NB4 (cell line): ENCODE data around the genes ICOS, INO80D and DYTN.

DNA sequence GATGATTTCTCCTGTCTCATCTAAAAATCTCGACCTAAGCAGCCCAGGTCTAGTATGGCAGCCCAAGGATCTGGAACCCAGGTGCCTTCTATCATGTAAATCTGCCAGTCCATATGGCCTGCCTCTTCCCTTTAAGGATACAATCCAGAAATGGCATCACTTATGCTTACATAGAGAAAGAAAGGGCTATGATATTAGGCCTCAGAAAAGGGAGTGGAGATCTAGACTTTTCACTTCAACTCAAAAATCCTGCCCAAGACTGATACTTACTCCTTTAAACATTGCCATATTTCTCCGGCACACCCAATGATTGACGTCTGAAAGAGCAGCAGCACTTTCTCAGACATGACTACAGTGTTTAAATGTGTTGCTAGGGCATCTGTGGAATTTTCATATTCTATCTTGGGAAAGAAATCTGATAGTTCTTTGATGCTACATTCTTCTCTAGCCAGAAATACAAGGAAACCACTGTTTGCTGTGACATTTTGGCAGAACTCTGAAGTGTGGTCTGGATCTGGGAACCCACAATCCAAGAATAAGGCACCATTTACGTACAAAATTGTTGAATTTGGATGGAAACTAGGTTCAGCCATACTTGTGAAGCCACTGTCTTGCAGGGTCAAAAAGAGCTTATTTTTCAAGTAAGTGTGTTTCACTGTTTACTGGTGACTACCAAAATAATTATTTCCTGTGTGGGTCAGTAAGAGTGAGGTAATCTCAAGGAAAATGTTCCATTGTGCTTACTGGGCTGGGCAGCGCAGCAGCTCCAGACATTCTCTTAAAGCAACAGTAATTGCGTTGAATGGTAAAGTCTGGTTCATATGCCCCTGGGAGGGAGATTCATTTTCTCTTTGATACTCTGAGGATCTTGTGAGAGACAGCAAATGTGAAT, 21.4 kb upstream of the CD28 start:
- RRBS: no CpG with 5 or more reads among the region's 6 CpGs

GRCh38 chr2:203936452-203936960, at the start of gene ICOS:
ICOS (plus strand) TSS chr2:203936763.
- RRBS: no CpG with 5 or more reads among the region's 6 CpGs

DNA sequence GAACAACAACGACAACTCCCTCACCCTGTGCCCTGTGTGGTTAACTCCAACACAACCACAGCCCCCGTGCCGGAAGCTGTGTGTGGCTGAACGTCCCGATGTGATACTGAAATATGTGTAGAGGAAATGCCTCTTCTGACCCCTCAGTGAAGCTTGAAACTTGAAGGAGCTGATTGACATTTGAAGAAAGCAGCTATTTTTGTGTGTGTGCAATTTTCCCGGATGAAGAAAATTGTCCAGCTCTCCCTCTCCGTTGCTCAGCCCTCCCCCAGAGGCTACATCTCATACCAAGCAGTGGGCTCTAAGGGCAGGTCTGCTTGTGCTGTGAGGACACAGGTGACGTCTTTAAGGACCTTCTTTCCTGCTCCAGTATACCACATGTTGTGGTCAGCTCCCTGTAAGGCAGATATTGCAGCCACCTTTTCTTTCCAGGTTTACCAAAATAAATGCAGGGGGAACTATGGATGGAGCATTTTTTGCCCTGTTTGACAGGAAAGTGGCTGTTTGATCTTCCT, 173.9 kb downstream of the ICOS start:
- RRBS: no CpG with 5 or more reads among the region's 8 CpGs

GRCh38 chr2:204905319-204905814, 360.1 kb downstream of the PARD3B start:
- RRBS: no CpG with 5 or more reads among the region's 1 CpG

DNA sequence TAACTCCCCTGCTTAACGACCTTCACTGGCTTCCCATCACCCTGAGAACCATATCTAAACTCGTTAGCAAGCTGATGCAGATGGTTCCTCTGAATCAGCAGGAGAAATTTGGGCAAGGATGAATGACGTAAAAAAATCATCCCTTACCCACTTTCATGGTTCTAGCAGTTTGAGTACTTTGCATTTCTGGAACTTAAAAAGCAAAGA, 422.1 kb downstream of the PARD3B start:
- RRBS: no CpG with 5 or more reads among the region's 3 CpGs

DNA sequence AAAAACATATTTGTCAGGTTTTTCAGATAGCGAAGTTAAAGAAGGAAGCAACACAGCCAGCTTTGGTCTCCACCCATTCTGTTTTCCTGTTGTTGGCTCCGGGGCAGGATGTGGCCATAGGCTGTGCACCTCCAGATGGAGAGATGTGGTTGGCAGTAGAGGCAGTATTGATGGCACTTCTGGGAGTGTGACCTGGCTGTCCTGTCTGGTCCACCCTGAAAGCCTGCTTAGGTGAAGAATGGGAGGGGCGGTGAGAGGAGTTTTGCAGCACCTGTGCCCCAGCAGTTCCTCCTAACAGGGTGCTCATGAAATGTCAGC, 422.4 kb downstream of the PARD3B start:
- RRBS: no CpG with 5 or more reads among the region's 3 CpGs

DNA sequence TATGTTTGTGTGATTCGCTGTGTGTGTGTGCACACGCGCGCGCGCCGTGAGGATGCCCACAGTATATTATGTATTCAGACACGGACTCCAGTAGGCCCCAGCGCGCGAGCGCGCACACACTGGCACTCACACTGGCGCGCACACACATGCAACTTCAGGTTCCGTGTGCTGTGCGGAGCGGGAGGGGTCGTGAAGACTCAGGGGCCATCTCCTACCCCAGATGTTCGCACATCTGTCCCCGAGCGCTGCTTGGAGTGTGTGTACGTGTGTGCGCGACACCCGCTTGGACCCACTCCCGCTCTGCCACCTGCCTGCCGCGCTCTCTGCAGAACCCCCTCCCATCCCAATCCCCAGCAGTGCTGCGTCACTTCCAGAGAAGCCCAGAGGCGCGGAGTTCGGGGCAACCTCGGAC, 2.5 kb downstream of the NRP2 start:
- RRBS: no CpG with 5 or more reads among the region's 34 CpGs

DNA sequence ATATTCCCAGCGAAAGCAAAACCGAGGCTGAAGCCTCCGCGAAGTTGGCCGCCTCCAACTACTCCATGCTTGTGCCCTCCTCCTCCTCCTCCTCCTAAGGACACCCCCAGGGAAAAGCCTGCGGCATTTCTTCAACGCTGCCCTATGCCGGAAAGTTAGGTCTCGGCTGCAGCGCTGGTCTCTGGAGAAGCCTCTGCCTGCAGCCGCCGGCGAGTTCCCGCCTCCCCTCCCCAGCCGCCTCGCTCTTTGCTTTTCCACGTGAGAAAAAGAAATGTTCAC, 3.8 kb downstream of the NRP2 start:
- RRBS: 46% methylated on average over 5 of the region's 17 CpGs

- RRBS: 3% methylated on average over 8 of the region's 21 CpGs
Measured at GRCh38 chr2:205885499-205886017, 200.4 kb downstream of the INO80D start.

GRCh38 chr2:205984456-205984855, 101.5 kb downstream of the INO80D start:
- RRBS: no CpG with 5 or more reads among the region's 5 CpGs

GRCh38 chr2:205988986-205989908, 96.7 kb downstream of the INO80D start:
- RRBS: no CpG with 5 or more reads among the region's 14 CpGs

DNA sequence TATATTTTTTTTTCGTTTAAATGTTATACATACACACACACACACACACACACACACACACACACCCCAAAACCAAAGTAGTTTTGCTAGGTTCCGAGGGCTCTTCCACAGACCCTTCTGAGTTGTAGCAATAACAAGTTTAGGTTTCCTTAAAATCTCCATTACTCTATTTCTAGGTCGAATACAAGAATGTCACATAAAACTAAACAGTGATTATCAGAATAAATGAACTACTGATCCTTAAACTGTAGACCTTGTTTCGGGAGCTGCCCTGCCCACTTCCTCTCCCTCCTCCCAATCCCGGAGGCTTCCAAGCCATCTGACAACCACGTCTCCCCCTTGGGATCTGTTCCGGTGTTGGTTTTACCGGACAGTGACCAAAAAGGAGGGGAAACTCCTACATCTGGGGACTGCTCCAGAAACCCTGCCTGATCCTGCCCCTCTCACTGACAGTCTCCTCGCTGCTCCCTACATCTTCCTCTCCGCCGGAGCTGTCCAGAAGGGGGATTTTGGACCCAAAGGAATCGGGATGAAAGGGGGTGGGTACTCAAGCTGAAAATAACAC, 1.7 kb downstream of the INO80D start:
- RRBS: 4% methylated on average over 5 of the region's 12 CpGs

- RRBS: 1% methylated on average over 13 of the region's 43 CpGs
Measured at GRCh38 chr2:206085707-206086436, at the start of gene INO80D. INO80D (minus strand) TSS chr2:206086174.

DNA sequence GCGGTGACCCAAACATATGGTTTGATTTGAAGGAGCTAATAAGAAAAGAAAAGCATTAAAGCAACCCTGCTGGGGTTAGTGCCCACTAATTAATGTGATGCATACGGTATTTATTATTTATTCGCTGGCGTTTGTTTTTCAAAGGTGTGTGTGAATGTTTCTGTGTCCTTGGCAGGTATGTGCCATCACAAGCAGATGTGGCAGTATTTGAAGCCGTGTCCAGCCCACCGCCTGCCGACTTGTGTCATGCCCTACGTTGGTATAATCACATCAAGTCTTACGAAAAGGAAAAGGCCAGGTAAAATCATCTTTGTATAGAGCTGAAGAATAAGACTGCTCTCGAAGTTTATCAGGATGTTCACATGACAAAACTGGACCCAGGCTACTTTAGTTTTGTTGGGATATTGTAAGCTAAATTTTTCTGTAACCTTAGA, 735 bp downstream of the EEF1B2 start:
- RRBS: no CpG with 5 or more reads among the region's 10 CpGs

GRCh38 chr2:206442596-206443150, 659 bp upstream of the ADAM23 start:
- RRBS: no CpG with 5 or more reads among the region's 24 CpGs

- RRBS: no CpG with 5 or more reads among the region's 1 CpG
Measured at GRCh38 chr2:206718139-206718558, at the start of gene DYTN. DYTN (minus strand) TSS chr2:206718396.

DNA sequence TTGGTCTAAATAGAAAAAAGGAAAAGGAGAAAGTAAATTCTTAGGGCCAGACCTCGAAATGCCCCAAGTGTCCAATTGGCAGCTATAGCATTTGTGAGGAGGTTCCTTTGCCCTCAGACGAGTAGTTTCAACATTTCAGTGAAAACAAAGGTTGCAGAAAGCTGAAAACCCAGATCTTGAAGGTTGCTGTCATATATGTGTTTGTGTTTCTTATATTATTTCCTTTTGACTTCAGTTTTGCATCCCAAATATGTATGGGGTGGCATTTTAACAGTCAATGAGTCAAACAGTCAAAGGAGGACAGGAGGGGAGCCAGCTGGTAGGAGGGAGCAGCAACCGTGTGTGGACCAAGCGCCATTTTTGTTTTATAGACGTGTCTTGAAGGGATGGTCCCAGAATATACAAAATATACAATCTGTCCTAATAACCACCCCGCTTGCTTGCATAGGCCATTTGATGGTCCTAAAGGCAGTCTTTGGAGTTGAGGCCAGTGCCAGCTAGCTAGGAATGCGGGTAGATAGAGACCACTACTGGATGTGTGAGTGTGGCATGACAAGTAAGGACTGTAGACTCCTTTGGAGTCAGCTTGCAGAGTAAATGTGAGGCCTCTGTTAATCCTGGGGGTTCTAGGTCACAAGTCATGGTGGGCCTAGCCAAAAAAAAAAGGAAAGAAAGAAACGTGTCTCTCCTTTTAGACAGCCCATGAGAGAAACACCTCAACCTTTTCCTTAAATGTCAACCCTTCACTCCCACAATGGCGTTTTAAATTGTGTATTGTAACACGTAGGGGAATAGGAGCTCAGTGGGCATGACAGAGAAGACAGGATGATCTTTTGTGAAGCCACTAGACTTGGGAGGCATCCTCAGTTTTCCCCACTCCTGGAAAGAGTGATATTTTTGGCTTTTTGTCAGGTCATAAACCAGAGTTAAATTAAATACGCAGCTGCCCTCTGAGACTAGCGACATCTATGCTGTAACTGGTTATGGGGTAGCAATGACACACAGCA, 86.3 kb downstream of the KLF7 start:
- RRBS: no CpG with 5 or more reads among the region's 12 CpGs

DNA sequence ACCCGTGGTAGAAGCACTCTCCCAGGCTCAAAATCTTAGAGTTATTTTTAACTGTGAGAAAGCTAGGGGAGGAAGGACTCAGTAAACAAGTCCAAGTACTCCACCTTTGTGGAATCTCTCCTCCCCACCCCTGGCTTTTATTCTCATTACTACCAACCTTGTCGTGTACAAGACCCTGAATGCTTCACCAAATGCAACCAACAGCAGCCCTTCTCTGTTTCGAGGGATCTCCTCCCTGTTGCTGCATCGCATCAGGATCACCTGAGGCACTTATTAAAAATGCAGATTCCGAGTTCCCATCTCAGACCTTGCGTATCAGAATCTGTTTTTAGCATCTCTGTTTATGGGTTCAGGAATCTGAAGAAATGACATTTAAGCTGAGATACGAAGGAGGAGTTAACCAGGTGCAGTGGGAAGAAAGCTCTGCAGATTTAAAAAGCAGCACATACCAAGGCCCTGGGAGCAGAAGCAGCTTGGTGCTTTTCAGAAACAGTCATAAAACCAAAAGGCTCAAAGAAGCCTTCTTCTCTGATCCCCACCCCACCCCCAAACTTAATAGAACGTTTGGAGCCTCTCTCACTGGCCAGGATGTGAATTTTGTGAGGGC, 69.5 kb downstream of the KLF7 start:
- RRBS: no CpG with 5 or more reads among the region's 8 CpGs

GRCh38 chr2:207107443-207108112, 58.2 kb downstream of the KLF7 start:
- RRBS: 96% methylated on average over 5 of the region's 16 CpGs